ENCODE results near the genes FRY and ZAR1L.

DNA sequence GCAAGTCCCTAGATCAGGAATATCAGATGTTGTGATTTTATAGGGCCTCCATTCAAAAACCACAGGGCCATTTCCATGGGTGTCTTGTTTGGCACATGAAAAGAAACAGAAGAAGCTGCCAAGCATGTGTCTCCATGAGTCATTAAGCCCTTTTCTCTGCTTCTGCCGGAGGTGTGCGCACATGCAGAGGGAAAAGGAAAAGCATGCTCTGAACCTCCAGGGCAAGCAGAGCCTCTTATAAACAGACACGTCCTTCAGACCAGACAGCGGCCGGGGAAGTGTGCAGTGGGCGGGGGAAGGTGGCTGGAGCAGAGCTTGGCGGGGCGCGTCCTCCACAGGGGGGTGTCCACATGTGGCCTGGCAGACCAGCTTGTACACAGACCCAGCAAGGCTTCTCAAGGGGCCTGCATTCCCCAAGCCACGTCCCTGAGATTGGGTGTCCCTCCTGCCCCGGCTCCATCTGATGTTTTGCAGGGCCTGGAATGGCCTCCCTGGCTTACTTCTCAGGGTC, 164.5 kb downstream of the KATNAL1 start:
- RRBS = under 1% methylated on average over 5 of the region's 11 CpGs
CAGE:
- cytosol, long polyA plus RNA = no peak
- long polyA plus RNA = no peak
- nucleus, long polyA plus RNA = no peak

DNA sequence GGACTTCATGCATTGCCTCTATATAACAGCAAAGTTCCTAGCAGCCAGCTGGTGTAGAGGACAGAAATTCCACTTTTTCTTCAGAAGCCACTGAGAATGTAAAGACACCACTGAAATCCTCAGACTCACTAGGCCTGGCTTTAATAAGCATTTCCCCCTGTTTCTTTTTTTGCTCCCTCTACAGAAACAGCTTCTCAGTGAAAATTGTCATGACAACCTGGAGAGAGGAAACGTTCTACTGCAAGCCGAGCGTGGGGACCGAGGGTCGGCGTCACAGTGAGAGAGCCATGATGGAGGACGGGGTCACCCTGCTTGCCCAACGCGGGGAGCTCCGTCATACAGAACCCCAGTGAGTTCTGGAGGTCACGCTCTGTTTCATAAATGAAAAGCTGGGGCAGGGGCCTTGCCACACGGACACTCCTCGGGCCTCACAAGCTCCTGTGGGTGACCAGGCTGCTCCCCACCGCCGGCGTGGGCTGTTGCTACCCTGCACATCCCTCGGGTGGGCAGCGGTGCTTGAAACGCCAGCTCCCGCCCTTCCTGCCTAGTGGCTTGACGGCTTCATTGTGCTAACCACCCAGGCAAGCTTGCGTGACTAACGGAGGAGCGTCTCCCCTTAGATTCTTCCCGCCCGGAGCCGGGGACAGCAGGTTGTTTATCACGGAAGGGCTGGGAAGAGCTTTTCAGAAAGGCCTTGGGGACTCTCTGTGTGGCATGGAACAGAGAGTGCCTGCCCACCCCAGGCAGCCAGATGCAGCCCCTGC, 153.7 kb downstream of the KATNAL1 start:
- RRBS = no CpG with 5 or more reads among the region's 28 CpGs
CAGE:
- cytosol, long polyA plus RNA = no peak
- long polyA plus RNA = no peak
- nucleus, long polyA plus RNA = no peak

GRCh38 chr13:30279928-30280330, 27.4 kb downstream of the KATNAL1 start:
- RRBS = no CpG with 5 or more reads among the region's 2 CpGs
CAGE:
- cytosol, long polyA plus RNA = no peak
- long polyA plus RNA = no peak
- nucleus, long polyA plus RNA = no peak

GRCh38 chr13:30334505-30335677, 27.5 kb upstream of the KATNAL1 start:
- RRBS = 85% methylated on average over 3 of the region's 20 CpGs
CAGE:
- cytosol, long polyA plus RNA = no peak
- long polyA plus RNA = no peak
- nucleus, long polyA plus RNA = no peak

DNA sequence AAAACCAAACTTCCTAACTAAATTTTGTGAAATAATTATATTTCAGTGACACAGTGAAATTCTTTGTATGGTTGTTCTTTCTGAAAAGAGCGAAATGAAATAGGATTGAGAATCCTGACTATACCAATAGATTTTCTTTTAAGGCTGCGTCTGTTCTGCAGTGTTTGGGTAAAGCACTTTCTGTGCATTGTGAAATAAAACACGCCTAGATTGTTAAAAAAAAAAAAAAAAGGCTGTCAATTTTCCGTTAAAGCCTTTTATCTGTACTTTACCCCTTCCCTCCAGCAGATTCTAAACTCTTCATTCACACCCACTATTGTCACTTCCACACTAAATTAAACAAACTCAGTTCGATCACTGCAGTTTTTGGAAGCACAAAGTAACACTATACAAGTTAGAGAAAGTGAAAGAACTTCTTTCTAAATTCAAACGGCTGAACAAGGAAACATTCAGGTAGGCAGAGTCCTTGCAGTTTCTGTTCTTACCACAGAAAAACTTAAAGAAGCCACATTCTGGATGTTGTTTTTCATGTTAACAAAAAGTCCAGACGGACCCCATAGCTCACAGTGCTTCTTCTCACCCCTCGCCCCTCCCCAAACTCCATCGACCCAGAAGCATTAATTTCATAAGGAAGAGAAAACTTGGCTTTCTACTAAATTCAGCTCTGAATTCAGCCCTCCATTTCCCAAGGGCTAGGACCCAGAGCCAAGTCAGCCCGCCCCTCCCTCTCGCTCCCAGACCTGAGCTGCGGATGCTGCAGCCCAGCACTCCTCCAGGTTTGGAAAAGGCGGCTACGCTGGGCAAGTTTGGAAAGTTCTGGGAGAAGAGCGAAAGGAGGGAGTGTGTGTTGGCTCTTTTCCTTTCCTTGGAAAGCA, 27.5 kb upstream of the UBE2L5 start:
- RRBS = no CpG with 5 or more reads among the region's 15 CpGs
CAGE:
- cytosol, long polyA plus RNA = no peak
- long polyA plus RNA = no peak
- nucleus, long polyA plus RNA = no peak

DNA sequence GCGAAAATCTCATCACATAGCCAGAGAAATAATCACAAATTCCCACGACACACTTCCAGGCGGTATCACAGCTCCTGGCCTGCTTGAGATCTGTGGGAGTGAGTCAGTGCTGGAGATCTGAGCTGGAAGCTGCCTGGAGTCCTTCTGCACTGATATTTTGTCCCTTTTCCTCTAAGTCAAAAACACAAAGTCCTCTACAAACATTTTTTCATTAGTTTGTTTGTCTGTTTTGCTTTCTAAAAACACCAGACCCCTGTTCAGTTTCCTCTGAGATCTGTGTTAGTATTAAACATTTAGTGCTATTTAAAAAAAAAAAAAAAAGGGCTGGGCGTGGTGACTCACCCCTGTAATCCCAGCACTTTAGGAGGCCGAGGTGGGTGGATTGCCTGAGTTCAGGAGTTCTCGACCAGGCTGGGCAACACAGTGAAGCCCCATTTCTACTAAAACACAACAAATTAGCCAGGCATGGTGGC, 12.3 kb upstream of the UBE2L5 start:
- RRBS = no CpG with 5 or more reads among the region's 6 CpGs
CAGE:
- cytosol, long polyA plus RNA = no peak
- long polyA plus RNA = no peak
- nucleus, long polyA plus RNA = no peak

- RRBS = no CpG with 5 or more reads among the region's 9 CpGs
CAGE:
- cytosol, long polyA plus RNA = no peak
- long polyA plus RNA = no peak
- nucleus, long polyA plus RNA = no peak
Measured at GRCh38 chr13:30422598-30423062, 337 bp downstream of the UBE2L5 start.

- RRBS = 4% methylated on average over 46 of the region's 135 CpGs
CAGE:
- cytosol, long polyA plus RNA = no peak
- long polyA plus RNA = no peak
- nucleus, long polyA plus RNA = no peak
Measured at GRCh38 chr13:30464388-30465286, 1.1 kb downstream of the HMGB1 start.

GRCh38 chr13:30617467-30617638, 367 bp upstream of the USPL1 start:
- RRBS = no CpG with 5 or more reads among the region's 20 CpGs
CAGE:
- cytosol, long polyA plus RNA = no peak
- long polyA plus RNA = no peak
- nucleus, long polyA plus RNA = no peak

- RRBS = no CpG with 5 or more reads among the region's 12 CpGs
CAGE:
- cytosol, long polyA plus RNA = no peak
- long polyA plus RNA = no peak
- nucleus, long polyA plus RNA = no peak
Measured at GRCh38 chr13:30824513-30825091, 81.5 kb upstream of the MEDAG start.

GRCh38 chr13:30832135-30833438, 73.5 kb upstream of the MEDAG start:
- RRBS = 61% methylated on average over 3 of the region's 25 CpGs
CAGE:
- cytosol, long polyA plus RNA = no peak
- long polyA plus RNA = no peak
- nucleus, long polyA plus RNA = no peak

- RRBS = no CpG with 5 or more reads among the region's 2 CpGs
CAGE:
- cytosol, long polyA plus RNA = no peak
- long polyA plus RNA = start-site peak on the plus strand at chr13:30869026-30869062, 15 and 8 reads in 2 replicates
- nucleus, long polyA plus RNA = no peak
Measured at GRCh38 chr13:30868756-30869220, 37.3 kb upstream of the MEDAG start.

DNA sequence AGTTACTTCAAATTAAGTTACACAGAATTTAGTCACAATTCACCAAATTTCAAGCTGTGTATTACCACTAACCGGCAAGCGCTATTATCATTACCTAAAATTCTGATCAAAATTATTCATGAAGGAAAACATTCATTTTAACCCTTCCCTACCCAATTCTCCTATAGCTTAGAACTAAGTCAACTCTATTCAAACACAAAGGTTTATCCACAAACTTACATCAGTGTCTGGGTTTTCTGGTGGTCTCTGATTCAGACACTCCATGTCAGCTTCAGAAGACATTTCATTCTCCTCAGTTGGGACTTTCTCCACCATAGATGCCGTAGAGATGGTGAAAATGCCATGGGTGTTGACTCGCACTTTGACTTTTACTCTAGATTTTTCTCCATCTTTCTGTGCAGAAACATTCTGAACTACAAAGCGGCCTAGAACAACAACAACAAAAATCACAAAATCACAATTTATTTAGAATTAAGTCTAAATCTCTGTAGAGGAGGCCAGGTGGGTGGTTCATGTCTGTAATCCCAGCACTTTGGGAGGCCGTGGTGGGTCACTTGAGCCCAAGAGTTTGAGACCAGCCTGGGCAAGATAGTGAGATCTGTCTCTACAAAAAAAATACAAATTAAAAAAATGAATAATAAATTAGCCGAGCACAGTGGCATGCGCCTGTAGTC, 16.2 kb downstream of the HSPH1 start:
- RRBS = no CpG with 5 or more reads among the region's 8 CpGs
CAGE:
- cytosol, long polyA plus RNA = no peak
- long polyA plus RNA = no peak
- nucleus, long polyA plus RNA = no peak

DNA sequence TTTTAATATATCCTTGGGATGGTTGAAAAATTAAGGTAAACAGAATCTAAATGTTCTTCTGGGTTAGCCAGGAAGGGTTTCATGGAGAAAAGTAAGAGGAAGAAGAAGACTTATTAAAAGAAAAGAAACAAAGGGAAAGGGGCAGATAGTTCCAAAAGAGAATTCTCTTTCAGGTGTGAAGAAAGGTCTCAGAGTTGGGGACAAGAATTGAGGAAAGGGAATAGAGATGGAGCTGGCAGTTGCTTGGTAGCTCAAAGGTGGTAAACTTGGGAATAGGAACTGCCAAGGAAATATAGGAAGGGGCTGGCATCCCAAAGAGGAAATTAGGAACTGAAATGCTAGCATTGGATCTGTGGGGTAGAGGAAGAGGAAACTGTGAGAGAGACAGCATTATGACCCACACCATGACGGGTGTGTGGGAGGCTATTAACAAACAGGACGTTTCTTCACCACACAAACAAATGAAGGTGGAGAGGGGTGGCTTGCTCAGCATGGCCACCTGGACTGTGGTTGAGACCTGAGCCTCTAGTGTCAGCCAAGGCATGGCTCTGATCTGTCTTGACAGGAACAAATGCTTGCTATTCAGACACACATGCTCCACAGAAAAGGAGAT, 178.0 kb downstream of the B3GLCT start:
- RRBS = no CpG with 5 or more reads among the region's 2 CpGs
CAGE:
- cytosol, long polyA plus RNA = no peak
- long polyA plus RNA = no peak
- nucleus, long polyA plus RNA = no peak

DNA sequence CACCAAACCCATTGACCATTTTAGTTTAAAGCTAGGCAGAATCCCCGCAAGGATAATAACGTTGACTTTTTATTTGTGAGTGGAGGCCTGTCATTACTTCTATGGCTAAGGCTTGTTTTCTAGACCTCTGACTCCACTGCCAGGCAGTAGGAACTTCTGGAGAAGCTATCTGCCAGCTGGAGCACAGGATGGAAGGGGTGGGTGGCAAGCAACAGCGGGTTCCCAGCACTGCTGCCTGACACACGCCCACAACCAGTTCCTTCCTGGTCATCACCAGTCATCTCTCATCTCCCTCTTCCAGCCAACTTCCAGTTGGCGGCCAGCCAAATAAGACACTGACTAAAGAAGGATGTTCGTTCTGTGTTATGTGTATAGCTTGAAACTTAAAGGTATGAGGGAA, 86.5 kb upstream of the FRY start:
- RRBS = no CpG with 5 or more reads among the region's 6 CpGs
CAGE:
- cytosol, long polyA plus RNA = no peak
- long polyA plus RNA = no peak
- nucleus, long polyA plus RNA = no peak

GRCh38 chr13:32030718-32032033, at the start of gene FRY:
Gene FRY, plus strand, starts transcription at chr13:32031774.
- RRBS = 1% methylated on average over 28 of the region's 67 CpGs
CAGE:
- cytosol, long polyA plus RNA = no peak
- long polyA plus RNA = no peak
- nucleus, long polyA plus RNA = start-site peak on the plus strand at chr13:32031572-32031783, 66 and 79 reads in 2 replicates

- RRBS = 0% methylated on average over 1 of the region's 54 CpGs
CAGE:
- cytosol, long polyA plus RNA = no peak
- long polyA plus RNA = no peak
- nucleus, long polyA plus RNA = no peak
Measured at GRCh38 chr13:32314761-32315664, at the start of gene ZAR1L. Gene ZAR1L, minus strand, starts transcription at chr13:32315363.

DNA sequence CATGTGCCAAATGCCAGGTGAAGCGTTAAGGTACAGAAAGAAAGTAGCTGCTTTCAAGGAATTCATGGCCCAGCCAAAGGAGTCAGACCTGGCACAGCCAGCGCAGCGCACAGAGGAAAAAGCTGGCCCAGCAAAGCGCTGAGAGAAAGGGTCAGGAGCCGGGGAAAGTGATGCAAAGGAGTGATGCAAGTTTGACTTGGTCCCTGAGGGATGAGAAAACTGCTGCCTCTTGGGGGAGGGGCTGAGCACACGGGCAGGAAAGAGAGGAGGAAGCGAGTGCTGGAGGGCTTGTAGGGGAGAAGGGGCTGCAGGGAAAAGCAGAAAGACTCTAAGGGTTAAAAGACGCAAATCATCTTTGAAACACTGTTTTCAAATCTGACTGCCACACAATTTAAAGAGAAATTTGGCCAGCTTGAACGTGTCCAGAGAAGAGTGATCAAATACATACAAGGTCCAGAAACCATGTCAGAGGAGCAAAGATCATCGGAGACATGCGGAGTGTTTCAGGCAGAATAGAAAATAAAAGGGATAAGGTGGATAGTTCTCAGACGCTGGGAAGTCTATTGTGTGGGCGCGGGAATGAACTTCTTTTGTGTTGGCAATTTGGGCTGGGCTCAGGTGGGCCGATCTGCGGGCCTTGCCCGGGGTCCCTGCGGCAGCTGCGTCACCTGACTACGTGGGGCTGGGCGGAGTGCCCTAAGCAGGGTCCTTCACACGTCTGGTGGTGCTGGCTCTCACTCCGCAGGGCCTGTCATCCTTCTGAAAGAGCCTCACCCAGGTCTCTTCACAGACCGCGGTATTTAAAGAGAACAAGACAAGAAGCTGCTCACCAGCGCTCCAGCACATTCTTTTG, 18.2 kb downstream of the N4BP2L1 start:
- RRBS = no CpG with 5 or more reads among the region's 26 CpGs
CAGE:
- cytosol, long polyA plus RNA = no peak
- long polyA plus RNA = no peak
- nucleus, long polyA plus RNA = no peak

DNA sequence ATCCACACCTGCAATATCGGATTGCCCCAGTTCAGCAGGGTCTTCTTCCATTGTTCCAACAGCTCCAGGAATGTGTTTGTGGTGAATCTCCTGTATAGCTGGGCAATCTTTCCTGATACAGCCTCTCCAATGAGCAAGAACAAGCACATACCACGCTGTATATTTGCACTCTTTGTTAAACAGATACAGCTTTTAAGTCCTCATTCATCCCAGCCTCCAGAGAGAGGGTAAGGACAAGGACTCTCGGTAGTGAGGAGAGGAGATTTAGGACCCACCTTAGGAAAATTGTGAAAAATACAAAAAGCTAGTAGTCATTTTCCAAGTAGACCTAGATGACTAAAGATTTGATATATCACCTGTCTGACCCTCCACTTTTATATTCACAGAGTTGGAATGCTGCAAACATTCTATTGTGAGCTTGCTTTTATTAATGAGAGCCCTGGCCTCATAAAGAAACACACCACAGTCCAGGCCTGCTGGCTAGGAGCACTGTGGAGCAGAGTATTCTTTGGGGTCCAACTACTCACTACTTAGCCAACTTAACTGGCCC, 5.3 kb downstream of the N4BP2L1 start:
- RRBS = no CpG with 5 or more reads among the region's 3 CpGs
CAGE:
- cytosol, long polyA plus RNA = no peak
- long polyA plus RNA = no peak
- nucleus, long polyA plus RNA = no peak

GRCh38 chr13:32753262-32753742, 167.1 kb downstream of the PDS5B start:
- RRBS = no CpG with 5 or more reads among the region's 3 CpGs
CAGE:
- cytosol, long polyA plus RNA = no peak
- long polyA plus RNA = no peak
- nucleus, long polyA plus RNA = no peak

Data from IMR-90 (cell line).